Jejunum (tissue), 1 donor: ENCODE results near the gene TBXT.

GRCh38 chr6:164109686-164110280, 695.3 kb downstream of the QKI start:
- PRO-cap: no peak

- PRO-cap: no peak
These were observed 736.6 kb downstream of the QKI start for GRCh38 chr6:164150892-164151786.

GRCh38 chr6:165615577-165616025, 47.4 kb downstream of the PDE10A start:
- PRO-cap: no peak

DNA sequence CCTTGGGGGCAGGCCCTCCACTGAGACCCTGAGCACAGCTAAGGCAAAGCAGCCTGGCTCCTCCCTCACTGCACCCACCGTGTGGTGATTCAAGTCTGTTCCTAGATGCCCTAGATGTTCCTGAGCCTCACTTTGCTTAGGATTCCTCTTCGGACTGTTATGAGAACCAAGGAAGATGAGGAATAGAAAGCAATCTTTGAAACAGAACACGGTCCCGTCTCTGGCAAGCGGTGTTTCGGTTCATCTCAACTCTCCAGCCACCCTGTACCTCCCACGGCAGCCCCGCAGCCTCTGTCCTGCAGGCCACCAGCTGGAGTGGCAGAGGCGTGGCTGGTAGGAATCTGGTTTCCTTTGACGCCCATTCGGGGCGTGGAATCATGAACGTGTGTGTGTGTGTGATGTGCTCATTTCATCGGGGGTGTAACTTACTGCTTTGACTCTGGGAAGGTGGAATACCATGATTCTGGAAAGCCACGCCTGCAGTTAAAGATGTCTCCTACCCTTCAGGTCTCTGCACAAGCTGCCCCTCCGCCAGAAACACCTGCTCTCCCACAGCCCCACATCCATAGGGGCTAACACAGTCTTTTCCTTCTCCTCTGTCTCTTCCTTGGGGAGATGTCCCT, 21.3 kb downstream of the PDE10A start:
- PRO-cap: no peak

GRCh38 chr6:165709372-165709866, 46.4 kb upstream of the PDE10A start:
- PRO-cap: no peak

DNA sequence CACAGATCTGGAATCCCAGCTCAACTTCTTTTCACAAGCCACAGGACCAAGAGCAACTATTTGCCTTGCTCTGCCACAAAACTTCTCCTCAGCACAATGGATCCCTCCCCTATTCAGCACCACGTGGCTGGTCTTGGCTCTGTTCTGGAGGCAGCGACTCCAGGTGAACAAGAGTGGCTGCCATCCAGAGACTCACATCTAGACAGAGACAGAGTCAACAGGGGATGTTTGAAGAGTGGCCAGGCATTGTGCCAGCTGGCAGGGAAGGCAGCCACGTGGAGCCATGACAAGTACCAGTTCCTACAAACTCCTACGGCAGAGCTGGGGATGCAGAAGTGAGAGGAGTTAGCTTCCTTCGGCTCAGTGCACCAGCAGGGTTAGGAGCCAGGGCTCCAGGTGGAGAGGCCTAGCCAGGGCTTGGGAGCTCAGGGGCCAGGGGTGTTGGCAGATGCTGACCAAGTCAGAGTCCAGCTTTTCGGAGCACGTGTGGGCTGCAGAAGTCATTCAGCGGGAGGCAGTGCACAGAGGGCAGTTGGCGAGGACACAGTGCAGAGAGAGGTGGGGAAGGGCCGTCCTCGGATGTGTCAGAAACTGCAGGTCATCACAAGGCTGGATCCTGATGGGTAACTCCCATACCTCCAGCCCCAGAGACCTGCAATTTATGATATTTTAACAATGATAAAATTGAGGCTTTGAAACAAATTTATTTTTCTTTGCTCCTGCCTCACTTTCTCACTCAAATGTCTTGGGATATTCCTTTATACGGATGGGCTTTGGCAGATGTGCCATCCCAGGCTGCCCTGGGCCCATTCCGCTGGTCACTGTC, 171.7 kb upstream of the PDE10A start:
- PRO-cap: no peak

- PRO-cap: no peak
These were observed 162.3 kb downstream of the TBXT start for GRCh38 chr6:166005150-166005942.

GRCh38 chr6:166167632-166168950, at the start of gene TBXT:
TSS of gene TBXT (minus strand) at chr6:166167851.
- PRO-cap: no peak

DNA sequence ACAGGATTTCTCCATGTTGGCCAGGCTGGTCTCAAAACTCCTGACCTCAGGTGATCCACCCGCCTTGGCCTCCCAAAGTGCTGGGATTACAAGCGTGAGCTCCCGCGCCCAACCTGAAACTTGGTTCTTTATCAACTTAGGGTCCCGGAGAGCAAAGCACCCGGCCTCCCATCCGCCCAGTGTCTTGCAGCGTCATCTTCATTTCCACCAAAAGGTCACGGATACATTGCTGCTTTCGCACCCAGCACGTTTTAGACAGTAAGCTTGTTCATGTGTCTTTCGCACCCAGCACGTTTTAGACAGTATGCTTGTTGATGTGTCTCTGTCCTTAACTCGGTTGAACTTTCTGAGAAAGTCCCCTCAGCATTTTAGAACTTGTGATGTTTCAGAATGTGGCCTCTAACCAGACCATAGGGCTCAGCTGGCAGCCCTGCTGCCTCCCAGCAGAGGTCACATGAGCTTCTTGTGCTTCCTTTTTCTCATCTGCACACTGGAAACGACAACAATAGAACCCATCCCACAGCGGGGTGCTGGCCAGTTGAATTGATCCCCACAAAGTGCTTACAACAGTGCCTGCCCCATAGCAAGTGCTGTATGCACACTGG, 48.7 kb downstream of the PRR18 start:
- PRO-cap: no peak

GRCh38 chr6:166297484-166298071, 10.6 kb downstream of the PRR18 start:
- PRO-cap: no peak

- PRO-cap: no peak
These were observed 974 bp downstream of the SFT2D1 start for GRCh38 chr6:166341275-166341866.

- PRO-cap: no peak
These were observed 9.6 kb upstream of the SFT2D1 start for GRCh38 chr6:166351818-166352538.

- PRO-cap: no peak
These were observed 87.8 kb upstream of the MPC1 start for GRCh38 chr6:166470547-166470847.

- PRO-cap: unidirectional peak, plus-strand start at chr6:166488321
These were observed 98.5 kb downstream of the RAMACL start for GRCh38 chr6:166487981-166488428.

GRCh38 chr6:166542332-166542838, 44.1 kb downstream of the RAMACL start:
- PRO-cap: no peak

DNA sequence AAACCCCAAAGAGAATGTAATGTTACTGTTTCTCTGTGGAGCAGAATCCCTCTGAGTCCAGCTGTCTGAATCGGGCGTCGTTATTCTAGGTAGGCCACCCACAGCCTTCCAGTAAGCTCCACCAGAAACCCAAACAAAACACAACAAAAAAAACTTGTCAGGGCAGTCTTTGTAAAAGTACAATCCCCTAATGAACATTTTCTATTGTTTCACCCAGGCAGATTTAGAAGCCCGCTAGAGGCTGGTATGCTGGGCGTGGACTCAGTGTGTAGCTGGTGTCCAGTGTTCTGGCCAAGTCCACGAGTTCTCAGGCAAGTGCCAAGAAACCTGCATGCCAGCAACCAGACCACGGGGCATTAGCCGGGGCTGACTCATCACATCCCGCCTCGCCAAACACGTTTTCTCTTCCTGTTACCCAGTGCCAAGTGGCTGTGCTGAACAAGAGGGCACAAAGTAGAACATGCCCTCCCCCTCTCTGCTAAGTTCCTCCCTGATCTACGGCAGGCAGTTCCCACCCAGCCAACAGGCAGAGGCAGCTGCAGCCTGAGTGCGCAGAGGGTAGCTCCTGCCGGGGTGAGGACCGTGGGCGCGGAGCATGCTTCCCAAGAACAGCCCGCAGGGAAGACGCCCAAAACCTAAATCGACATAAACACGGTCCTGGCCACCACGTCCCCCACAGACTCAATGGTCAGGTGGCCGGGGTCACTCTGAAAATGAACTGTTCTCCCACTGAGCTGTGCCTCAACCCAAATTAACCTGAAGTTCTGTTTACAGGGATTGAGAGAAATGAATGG, 29.6 kb downstream of the RAMACL start:
- PRO-cap: no peak

DNA sequence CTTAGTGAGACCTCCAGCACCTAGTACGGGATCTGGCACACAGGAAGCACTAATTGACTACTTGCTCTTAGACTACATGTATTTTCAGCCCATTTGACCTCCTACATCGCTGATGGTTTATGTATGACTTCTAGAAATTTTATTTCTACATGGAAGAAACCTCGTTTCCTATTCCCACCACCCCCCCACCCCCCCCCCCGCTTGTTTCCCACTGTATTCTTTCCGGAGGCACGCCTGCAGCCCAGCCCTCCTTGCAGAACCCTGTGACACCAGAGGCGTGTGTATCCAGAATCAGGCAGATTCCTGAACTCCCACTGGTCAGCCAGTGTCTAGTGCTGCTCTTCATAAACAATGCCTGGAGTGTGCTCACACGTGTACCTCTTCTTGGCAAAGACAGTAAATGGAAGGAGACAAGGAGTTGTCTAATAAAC, 1.9 kb downstream of the RPS6KA2 start:
- PRO-cap: no peak

- PRO-cap: unidirectional peak, plus-strand start at chr6:166657078
These were observed 29.7 kb upstream of the RPS6KA2 start for GRCh38 chr6:166656733-166657259.

DNA sequence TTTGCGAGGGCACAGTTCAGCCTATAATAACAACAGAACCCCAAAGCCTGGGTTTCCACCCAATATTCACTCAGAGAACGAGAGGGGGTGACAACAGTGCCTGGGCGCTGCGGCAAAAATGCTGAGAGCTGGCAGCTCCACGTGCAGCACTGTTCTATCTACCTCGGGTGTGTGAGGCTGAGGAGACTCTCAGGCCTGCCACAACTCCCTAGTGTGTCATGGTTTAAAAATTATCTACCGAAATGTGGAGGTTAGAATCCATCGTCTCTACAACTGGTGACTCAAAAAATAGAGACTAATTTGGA, 118.5 kb upstream of the RPS6KA2 start:
- PRO-cap: no peak

- PRO-cap: no peak
These were observed 30.9 kb downstream of the RNASET2 start for GRCh38 chr6:166925421-166925941.